Type B pancreatic cell (in vitro differentiated cells): ENCODE data around the gene DDB2.

- PRO-cap, result no peak
Observed at GRCh38 chr11:46296485-46297505, 19.3 kb downstream of the CREB3L1 start.

DNA sequence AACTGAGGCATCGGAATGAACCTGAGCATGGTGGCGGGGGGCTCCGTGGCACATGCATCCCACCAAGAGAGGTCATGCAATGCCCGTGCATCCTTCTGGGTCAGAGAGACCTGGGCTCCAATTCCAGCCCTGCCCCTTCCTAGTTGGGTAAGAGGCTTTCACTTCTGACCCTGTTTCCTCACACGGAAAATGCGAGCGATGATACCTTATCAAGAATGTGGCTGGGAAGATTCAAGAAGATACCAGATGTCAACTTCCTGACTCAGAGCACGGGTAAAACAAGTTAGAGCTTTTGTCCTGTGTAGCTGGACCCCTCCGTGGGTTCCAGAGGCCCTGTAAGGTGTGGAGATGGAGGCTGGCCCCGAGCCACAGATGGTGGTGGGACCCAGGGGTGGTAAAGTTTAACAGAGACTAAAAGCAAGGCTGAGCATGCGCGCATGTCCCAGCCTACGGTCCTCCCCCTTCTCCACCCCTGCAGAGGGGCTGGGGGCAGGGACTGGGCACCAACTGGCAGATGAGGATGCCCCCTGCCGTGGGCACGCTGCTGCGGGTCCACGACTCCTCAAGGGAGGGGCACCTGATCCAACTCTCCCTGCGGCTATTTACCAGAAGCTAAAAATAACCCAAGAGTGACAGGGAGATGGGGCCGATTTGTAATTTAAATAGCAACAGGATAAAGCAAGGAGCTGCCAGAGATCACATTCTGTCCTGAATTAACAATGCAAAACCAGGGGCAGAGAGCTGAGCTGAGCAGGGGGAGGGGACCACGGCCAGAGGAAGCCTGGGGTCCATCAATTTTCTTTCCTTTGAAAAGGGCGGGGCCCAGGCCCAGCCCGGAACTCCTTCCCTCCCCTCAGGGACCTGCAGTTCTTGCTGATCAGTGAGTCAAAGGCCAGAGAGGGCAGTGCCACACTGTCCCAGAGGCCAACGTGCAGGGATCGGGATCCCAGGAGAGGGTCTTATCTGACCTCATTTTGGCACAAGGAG is 8.4 kb upstream of the DGKZ start:
- PRO-cap, result no peak

DNA sequence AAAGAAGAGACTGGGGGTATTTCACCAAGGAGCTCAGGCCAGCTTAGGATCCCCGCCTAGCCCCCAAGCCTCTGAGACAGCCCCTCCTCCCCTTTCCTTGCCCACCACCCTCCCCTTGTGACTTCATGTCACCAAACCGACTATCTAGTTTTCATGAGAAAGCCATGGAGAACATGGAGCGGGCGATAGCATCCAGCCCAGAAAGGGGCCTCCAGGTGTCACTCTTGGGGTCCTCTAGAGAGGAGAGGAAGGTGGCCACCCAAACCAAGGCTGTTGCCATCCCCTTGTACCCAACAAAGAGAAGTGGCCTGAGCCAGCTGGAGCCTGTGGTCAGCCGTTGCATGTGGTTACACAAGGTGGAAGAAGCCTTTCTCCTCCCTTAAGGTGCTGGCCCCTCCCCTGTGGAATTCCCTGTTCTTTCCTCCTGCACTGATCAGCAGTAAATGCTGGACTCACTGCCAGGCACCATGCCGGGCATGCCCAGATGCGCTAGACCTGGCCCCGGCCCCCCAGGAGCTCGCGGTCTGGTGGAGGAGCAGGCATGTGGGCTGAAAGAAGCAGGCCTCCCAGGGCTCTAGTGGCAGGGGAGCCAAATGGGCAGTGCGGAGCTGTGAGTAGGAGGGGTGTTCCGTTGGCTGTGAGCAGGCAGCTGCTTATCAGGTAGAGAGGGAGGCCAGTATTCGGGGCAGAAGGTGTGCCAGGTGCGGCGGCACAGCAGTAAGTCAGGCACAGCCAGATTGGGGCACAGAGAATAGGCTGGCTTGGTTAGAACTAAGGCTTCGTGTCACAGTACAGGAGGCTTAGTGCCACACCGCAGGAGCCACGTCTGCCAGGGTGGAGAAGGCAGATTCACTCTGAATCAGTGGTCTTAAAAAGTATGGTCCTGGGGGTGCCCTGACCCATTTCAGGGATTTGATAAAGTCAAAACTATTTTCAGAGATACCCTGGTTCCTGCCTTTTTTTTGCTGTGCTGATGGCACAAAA is 10.2 kb downstream of the DGKZ start:
- PRO-cap, result no peak

DNA sequence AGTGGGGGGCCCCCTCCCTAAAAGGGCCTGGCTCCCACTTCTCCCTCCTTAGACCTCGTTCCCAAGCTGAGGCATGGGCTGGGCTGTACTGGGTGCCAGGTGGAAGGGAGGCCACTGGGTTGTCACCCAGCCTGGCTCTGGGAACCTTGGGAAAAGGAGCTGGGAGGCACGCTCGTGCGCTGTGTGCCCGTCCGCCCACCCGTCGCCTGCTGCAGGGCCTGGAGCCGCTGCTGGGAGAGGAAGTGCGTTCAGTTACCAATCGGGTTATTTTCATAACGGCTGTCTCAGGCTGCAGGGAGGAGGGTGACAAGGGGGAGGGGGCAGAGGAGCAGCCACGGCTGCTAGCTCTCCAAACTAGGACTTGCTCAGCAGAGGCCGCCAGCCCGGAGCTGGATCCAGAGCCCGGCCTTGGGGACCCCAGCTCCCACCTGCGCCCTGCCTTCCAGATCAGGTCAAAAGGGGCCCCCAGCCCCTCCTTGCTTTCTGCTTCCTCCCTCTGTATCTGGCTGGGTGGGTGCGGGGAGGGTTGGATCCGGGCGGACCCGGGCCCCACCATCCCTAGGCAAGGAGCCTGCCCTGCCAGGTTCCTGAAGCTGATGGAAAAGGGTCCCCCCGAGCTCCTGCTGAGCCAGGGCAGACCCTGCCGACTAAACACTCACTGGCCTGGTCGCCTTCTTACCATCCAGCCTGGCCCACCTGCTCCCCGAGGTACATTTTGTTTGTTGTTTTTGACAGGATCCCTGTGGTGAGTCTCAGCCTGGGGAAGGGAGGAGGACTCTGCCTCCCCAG is 14.2 kb downstream of the DGKZ start:
- PRO-cap, result no peak

DNA sequence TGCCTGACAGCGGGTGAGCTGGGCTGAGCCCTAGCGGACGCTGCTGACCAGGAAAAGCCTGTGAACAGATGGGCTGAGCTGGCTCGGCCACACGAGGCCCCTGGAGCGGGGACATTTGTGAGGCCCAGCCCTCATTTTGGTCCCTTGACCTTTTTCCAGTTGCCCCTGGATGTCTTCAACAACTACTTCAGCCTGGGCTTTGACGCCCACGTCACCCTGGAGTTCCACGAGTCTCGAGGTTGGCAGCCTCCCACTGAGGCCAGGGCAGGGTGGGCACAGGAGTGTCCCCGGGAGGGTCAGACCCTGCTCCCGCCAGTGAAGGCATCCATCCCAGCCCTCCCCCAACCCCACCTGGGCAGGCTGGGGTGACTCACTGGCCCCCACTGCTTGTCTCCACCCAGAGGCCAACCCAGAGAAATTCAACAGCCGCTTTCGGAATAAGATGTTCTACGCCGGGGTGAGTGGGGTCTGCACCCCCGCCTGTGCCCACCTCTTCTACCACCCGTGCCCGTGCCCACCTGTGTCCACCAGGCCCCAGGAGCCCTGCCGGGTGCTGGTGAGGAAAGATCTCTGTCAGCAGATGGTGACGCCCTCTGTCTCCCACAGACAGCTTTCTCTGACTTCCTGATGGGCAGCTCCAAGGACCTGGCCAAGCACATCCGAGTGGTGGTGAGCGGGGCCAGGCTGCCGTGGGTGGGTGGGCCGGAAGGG is 7.3 kb upstream of the MDK start:
- PRO-cap, result no peak

DNA sequence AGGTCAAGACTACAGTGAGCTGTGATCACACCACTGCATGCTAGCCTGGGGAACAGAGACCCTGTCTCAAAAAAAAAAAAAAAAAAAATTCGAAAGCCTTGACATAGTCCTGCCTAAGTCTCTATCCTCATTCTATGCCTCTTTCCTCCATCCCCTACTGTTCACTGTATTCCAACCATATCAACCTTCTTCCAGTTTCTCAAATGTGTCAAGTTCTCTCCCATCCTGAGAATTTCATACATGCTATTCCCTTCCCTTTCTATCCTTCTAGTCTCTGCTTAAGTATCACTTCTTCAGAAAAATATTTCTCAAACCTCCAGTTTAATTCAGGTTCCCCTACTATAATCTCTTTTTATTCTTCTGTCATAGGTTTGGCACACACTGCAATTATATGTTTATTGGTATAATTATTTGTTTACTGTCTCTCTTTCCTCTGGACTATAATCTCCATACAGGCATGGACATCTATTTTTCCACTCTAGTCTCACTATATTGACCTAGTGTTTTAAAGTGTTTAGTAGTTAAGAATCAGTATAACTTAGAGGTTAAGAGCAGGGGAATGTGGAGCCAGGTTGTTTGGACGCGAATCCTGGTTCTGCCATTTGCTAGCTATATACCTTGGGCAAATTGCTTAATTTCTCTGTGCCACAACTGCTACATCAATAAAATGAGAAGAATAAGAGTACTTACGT is 11.6 kb downstream of the AMBRA1 start:
- PRO-cap, result no peak

GRCh38 chr11:46895716-46896157 is 22.6 kb downstream of the LRP4 start:
- PRO-cap, result no peak

GRCh38 chr11:47186915-47187995 is 1.0 kb upstream of the PACSIN3 start:
- PRO-cap, result unidirectional peak, minus-strand start at chr11:47186979

DNA sequence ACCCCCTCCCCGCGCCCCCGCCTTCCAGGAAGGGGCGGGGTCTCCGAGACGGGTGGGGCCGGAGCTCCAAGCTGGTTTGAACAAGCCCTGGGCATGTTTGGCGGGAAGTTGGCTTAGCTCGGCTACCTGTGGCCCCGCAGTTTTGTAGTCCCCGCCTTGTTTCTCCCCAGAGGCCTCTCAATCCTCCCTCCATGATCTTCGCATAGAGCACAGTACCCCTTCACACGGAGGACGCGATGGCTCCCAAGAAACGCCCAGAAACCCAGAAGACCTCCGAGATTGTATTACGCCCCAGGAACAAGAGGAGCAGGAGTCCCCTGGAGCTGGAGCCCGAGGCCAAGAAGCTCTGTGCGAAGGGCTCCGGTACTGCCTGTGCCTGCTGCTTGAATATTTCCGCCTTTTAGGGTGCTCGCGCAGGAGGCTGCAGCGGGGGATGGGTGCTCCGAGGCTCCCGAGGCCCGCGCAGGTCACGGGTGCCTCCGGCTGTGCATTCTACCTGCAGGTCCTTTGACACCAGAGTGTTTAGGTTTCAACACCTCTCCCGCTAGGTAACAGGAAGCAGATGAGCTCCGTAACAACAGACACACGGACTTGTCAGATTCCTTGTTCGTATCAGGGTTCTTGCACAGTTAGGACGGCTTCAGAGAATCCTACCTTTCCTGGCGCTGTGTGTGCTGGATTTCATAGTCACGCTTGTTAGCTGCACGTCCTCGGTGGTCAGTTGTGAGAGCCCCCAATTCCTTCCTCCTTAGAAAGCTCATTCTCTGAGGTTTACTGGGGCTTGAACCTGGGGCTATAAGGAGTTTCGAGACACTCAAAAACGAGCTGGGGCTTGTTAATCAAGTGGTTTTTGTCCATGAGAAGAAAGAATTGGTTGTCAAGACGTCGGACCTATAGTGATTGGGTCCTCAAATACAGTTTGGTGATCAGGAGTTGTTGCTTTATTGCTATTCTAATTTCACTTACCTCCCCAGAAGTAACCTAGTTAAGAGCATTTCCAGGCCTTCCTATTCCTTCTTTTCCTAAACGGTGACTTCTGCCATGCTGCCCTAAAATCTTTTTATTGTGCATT is at the start of gene DDB2:
Gene DDB2 (plus strand): TSS at position 74 of the 1,072 bp plus-strand sequence.
- PRO-cap, result bidirectional peak, plus-strand start at position 94 of the sequence, minus-strand start outside the sequence; bidirectional peak, plus-strand start at position 347 of the sequence, minus-strand start at position 389 of the sequence; unidirectional peak, minus-strand start at position 520 of the sequence

- PRO-cap, result no peak
Observed at GRCh38 chr11:47364370-47364911, 11.9 kb upstream of the MYBPC3 start.

DNA sequence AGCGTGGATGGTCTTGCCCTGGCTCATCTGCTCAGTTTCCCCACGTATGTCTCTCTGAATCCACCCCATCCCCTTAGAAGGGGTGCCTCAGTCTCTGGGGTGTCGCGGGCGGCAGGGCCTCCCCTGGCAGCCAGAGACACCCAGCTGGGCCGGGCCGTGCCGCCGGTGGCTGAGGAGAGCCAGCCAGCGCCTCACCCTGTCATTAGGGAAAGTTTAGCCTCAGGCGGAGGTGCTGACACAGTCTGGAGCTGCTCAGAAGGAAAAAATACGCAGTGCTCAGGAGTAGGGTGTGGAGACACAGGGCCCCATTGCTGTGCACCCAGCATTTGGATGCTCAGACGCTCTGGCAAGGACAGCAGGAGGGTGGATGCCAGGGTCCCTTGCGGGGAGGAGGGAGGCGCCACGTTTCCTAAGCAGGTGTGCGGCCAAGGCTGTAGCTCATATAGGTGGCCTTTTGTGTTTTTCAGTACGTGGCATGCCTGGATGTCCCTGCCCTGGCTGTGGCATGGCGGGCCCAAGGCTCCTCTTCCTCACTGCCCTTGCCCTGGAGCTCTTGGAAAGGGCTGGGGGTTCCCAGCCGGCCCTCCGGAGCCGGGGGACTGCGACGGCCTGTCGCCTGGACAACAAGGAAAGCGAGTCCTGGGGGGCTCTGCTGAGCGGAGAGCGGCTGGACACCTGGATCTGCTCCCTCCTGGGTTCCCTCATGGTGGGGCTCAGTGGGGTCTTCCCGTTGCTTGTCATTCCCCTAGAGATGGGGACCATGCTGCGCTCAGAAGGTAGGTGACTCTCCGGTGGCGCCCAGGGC is 1.4 kb downstream of the SLC39A13 start:
- PRO-cap, result no peak

DNA sequence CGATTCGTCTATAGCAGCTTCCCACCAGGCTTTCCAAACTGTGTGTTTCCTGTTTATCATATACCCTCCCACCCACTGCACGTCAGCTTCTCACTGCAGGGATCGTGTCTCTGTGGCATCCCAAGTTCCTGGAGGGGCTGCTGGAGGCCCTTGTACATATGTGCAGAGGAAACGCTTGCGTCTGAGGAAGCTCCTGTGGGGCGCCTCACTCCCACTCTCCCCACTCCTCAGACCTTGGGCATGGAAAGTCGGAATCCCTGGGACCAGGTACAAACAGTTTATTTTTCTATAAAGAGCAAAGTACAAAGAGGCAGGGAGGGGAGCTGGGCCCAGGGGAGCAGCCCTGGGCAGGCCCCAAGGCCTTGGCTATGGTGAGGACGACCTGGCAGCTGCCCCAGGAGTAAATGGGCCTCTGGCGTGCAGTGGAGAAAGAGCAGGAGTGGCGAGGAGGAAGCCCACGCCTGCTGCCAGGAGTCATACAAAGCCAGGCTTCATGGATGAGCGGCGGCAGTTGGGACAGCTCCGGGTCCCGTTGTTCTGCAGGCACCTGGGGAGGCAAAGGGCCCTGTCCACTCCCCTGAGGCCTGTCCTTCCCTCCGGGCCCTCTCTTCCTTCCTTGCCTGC is 11.3 kb downstream of the RAPSN start:
- PRO-cap, result no peak

GRCh38 chr11:47468521-47469222 is 19.7 kb upstream of the RAPSN start:
- PRO-cap, result no peak

GRCh38 chr11:47478672-47479497 is 29.9 kb upstream of the RAPSN start:
- PRO-cap, result no peak

DNA sequence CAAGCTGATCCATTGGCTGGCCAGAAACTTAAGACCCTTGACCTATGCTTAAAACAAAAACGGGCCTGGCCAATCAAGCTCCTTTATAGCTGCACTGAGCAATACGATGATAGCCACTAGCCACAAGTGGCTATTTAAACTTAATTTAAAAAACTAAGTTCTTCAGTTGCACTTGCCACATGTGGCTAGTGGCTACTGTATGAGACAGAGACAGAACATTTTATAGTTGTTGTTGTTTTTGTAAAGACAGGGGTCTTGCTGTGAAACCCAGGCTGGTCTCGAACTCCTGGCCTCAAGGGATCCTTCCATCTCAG is 45.7 kb upstream of the RAPSN start:
- PRO-cap, result no peak

DNA sequence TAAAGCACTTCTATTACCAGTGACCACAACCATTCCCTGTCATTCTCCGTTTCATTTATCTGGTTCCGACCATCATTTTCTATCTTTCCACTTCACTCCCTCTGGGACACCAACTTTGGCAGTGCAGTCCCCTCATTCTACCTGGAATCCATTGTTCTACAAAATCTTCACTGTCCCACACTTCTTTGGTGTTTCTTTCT is 881 bp upstream of the NUP160 start:
- PRO-cap, result no peak

DNA sequence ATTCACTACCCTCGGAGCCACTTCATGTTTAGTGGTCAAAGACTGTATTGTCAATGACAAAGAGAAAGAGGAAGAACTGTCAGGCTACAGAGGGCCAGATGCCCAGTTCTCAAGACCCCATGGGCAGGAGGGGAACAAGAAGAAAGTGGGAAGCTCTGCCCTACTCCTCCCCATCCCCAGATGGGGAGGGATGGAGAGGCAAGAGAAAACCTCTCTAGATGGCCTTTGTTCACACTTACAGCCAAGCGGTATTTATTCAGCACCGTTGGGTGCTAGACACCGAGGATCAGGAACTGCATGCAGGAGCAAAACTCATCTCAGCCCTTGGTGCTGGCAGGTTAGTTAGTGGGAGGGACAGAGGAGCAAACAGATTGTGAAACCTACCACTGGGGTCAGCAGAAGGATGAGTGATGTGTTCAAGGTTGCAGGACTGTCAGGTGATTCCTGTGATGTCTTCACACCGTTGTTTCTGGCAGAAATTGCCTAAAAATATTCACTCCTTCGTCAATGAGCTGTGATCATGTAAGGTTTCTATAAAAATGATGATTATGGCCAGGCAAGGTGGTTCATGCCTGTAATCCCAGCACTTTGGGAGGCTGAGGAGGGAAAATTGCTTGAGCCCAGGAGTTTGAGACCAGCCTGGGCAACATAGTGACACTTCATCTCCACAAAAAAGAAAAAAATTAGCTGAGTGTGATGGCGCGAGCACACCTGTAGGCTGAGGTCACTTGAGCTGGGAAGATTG is 38.2 kb upstream of the PTPRJ start:
- PRO-cap, result no peak

- PRO-cap, result no peak
Observed at GRCh38 chr11:47981573-47982214, 1.3 kb downstream of the PTPRJ start.

GRCh38 chr11:48055188-48056509 is 75.3 kb downstream of the PTPRJ start:
- PRO-cap, result no peak

- PRO-cap, result no peak
Observed at GRCh38 chr11:48108764-48109353, 107.8 kb upstream of the OR4B1 start.